Stomach (tissue), 7 donors: ENCODE data around the gene UPF3A.

DNA sequence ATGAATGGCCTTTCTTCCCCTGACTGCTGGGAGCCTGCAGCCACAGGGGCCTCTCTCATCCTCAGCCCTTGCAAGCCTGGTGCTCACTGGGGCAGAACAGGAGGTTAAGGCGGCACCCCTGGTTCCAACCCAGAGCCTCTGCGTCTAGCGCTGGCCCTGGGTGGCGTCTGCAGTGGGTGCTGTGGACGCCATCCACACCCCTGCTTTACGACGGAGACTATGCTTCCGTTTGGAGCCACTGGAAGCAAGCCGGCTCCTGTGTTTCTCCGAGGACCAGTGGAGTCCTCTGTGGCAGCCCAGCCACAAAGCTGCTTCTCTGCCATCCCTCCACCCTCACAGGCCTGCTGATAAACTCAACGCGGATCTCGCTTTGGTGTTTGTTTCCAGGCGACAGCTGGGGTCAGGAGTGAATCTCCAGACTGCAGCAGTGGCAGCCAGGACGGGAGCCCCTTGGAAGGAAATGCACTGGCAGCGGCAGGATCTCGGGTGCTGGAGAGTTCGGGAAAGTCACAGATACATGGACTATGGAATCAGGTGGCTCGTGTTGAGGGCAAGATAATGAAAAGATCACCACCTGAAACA is 2.1 kb upstream of the RASA3 start:
- PRO-cap: no peak
- RAMPAGE, long total RNA, 5 experiments: no peak in any of the 5 experiments
- RRBS: no CpG with 5 or more reads among the region's 19 CpGs

GRCh38 chr13:114228139-114228607 is 6.5 kb upstream of the CDC16 start:
- PRO-cap: no peak
- RAMPAGE, long total RNA, 5 experiments: no peak in any of the 5 experiments
- RRBS: no CpG with 5 or more reads among the region's 12 CpGs

GRCh38 chr13:114256952-114257300 is 22.2 kb downstream of the CDC16 start:
- PRO-cap: no peak
- RAMPAGE, long total RNA, 5 experiments: start-site peak on the plus strand in 2 of 5 experiments, at chr13:114257108-114257291 at its widest, 11 to 12 reads per replicate
- RRBS: no CpG with 5 or more reads among the region's 3 CpGs

DNA sequence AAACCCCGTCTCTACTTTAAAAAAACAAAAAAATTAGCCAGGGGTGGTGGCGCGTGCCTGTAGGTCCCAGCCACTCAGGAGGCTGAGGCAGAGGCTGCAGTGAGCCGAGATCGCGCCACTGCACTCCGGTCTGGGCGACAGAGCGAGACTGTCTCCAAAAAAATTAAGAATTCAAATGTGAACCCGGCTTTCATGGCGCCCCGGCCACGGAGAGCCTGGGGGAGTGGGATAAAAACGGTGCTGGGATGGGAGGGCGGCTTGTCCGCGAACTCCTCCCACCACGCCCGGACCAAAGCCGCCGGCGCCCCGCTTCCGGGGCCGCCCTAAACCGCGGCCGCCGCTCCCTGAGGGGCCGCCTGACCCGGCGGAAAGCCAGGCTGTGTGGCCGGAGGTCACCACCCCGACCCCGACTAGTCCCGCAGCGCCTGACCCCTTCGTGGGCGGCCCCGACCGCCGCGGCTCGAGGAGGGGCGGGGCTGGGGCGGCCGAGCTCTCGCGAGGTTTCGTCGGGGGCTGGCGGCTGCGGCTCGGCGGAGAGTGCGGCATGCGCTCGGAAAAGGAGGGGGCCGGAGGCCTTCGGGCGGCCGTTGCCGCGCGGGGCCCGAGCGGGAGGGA is at the start of gene UPF3A:
Gene UPF3A, plus strand, starts transcription at position 506 of the 615 bp plus-strand sequence.
- PRO-cap: bidirectional peak, plus-strand start at position 516 of the sequence, minus-strand start at position 412 of the sequence
- RAMPAGE, long total RNA, 5 experiments: start-site peak on the plus strand in 3 of 5 experiments, centred at positions 509 to 538 of the sequence, 65 to 243 reads per replicate
- RRBS: under 1% methylated on average over 23 of the region's 67 CpGs

GRCh38 chr13:114324837-114325167 is 10.5 kb downstream of the CHAMP1 start:
- PRO-cap: no peak
- RAMPAGE, long total RNA, 5 experiments: start-site peak on the plus strand in 1 of 5 experiments, at chr13:114324757-114325287 at its widest, 14 reads per replicate
- RRBS: no CpG with 5 or more reads among the region's 5 CpGs

GRCh38 chr13:114328666-114329109 is 14.4 kb downstream of the CHAMP1 start:
- PRO-cap: no peak
- RAMPAGE, long total RNA, 5 experiments: no peak in any of the 5 experiments
- RRBS: no CpG with 5 or more reads among the region's 3 CpGs